Renal cortical epithelial cell (primary cell): ENCODE measurements around a stretch of chr12.

- RRBS, result no CpG with 5 or more reads among the region's 18 CpGs
Measured at GRCh38 chr12:131993514-131994443, 44.0 kb downstream of the EP400 start.

DNA sequence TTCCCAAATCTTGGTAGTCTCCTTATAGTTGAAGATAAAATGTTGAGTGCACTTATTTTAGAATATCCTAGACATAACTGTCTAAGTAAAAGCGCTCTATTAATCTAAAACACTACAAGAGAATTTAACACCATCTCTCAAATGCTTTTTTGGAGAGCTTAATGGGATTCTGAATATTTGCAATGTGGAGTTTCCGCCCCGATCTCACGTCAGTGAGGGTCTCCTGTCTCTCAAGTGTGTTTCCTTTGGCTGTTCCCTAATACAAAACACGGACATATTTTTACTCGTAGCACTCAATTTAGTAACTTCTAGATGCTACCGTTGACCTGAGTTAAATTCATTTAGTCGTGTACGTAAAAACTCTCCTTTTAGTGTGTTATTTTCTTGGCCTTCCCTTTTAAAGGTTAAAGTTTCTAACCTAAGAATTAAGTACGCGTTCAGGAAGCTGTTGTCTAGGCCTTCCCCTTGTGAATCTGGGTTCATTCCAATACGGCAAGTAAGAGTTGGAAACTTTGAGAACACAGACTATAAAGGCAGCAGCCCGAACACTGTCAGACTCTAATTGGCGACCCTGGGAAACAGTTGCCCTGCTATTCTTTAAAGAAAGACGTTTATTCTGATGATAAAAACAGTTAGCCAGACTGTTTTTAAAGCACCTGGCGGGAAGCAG lies 64.4 kb downstream of the DDX51 start:
- RRBS, result no CpG with 5 or more reads among the region's 16 CpGs

- RRBS, result no CpG with 5 or more reads among the region's 25 CpGs
Measured at GRCh38 chr12:132104605-132105178, 39.4 kb downstream of the DDX51 start.

GRCh38 chr12:132138701-132139486 lies 5.2 kb downstream of the DDX51 start:
- RRBS, result no CpG with 5 or more reads among the region's 25 CpGs

DNA sequence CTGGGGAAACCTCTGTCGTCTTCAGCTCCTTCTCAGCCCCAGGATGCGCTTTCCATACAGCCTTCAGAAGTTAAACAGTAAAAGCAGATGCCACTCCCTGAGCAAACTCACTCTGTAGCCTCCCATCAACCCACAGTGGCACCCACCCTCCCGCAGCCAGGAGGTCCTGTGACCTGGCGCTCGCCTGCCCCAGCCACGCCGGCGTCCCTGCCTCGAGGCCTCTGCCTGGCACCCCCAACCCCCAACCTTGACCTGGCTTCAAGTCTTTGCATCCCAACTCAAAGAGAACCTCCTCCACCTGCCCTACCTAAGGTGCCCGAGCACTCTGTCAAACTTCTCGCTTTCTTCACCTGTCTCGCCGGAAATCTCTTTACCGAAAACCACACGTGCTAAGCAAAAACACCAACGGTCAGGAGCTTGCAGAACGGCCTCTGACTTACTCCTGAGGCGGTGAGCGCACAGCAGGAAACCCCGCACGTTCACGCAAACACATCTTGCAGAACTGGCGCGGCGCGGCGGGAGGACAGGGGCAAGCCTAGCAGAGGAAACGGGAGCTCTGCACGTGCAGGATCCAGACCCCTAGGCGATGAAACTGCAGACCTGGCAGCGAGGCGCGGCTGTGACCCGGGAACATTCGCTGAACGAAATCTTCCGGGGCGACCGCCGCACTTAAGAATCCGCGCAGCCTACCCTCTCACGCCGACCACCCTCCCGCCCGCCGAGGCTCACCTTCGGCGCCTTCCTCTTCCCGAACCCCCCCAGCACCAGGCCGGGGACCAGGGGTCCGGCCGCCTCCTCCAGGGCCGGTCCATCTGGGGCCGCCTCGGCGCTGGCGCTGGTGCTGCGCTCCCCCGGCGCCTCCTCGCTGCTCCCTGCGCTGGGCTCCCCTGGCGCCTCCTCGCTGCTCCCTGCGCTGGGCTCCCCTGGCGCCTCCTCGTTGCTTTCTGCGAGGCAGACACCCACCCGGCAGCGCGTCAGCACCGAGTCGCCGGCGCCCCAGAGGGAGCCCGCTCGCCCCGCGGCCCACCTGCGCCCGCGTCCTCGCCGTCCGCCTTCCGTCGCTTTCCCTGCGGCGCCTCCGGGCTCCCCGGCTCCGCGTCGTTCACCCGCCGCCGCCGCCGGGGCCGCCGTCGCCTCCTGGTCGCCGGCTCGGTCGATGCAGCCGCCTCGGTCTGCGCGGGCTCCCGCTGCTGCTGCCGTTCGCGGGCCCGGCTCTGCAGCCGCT lies 741 bp downstream of the DDX51 start:
- RRBS, result under 1% methylated on average over 33 of the region's 117 CpGs

DNA sequence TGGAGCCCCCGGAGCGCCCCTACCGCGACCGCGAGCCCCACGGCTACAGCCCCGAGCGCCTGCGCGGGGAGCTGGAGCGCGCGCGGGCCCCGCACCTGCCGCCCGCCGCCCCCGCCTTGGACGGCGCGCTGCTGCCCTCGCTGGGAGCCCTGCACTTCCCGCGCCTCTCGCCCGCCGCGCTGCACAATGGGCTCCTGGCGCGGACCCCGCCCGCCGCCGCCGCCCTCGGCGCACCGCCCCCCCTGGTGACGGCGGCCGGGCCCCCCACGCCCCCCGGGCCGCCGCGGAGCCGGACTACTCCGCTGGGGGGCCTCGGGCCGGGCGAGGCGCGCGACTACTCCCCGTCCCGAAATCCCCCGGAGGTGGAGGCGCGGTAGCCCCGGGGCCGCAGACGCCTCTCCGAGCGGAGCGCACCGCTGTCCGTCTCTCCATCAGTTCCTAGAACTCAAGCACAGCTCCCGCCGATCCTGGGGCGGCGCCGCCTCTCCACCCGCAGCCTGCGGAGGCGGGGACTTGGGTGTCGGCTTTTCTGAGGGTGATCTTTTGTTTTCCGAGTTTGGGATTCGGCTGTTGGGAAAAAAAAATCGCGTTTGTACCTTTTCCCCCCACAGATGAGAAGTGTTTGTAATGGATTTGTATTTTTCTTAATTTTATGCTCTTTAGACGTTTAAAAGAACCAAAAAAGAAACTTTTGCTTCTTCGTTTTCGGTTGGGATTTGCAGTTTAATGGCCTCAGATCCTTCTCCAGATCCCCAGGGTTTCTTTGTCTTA lies 26.8 kb downstream of the LRCOL1 start:
- RRBS, result 91% methylated on average over 6 of the region's 85 CpGs

- RRBS, result no CpG with 5 or more reads among the region's 33 CpGs
Measured at GRCh38 chr12:132689083-132689664, 1.8 kb downstream of the PXMP2 start.

GRCh38 chr12:132714647-132715222 lies 4.1 kb downstream of the PGAM5 start:
- RRBS, result no CpG with 5 or more reads among the region's 17 CpGs

DNA sequence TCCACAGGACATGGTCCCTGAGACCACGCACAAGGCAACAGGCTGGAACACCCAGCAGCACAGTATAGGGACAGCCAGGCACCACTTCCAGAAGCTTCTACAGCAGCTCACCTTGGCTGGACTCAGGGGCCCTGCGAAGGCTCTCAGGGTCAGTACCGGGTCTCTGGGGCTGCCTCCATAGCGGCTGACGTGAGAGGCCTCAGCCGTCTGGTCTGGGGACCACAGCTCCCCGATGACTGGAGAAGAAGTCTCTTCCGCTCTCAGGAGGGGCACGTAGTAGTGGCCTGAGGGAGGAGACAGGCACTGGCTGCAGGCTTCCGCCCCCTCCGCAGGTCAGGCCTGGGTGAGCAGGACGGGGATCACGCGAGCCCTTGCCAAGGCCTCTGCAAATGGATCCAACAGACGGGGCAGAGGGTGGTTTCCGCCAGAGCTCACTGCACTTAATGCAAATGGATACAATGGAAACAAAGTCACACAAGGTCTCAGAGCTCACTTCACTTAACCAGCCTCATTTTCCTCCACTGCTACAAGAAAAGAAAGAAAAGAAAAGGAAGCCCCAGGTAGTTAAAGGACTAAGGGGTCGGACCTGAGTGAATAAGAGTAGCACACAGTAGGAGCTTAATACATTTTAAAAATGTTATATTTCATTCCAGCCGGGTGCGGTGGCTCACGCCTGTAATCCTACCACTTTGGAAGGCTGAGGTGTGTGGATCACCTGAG lies 24.7 kb downstream of the ANKLE2 start:
- RRBS, result no CpG with 5 or more reads among the region's 20 CpGs

DNA sequence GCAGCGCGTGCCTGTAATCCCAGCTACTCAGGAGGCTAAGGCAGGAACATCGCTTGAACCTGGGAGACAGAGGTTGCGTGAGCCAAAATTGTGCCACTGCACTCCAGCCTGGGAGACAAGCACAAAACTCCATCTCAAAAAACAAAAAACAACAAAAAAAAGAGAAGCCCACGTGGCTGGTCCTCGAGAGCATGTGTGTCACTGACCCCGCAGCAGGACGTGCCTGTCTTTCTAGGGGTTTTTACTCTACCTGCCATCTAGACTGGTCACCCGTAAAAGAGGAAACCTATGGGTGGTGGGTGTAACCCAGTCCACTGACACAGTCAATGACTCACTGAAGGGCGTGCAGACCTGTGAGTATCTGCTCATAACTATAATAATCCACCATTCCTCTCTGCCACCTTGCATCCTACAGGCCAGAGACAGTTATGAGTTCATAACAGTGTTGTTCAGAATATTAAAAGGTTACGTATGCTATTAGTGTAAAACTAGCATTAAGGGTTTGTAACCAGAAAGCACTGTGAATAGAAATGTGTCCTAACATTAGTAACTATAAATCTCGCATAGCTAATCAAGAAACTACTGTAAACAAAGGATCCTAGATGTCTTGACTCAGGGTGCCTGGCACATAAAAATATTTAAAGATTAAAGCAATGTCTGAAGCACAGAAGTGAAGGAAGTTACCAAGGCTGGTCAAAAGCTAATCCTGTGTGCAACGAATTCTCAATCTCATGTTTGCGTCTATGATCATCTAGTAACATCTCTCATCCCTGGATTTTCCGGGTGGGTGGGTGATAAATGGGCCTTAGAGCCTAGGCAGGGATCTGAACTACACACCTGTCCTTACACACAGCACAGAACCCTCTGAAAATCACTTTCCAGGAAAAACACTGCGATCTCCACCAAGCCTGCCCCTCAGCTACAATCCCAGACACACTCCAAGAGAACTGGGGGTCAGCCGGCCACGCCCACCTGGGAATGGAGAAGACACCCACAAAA lies 4.4 kb downstream of the GOLGA3 start:
- RRBS, result no CpG with 5 or more reads among the region's 18 CpGs

DNA sequence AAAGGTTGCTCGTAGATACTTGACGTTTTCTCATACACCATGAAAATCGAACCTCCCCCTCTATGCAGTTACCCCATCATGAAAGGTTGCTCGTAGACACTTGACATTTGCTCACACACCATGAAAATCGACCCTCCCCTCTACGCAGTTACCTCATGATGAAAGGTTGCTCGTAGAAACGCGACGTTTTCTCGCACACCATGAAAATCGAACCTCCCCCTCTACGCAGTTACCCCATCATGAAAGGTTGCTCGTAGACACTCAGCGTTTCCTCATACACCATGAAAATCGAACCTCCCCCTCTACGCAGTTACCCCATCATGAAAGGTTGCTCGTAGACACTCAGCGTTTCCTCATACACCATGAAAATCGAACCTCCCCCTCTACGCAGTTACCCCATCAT lies 7.6 kb upstream of the CHFR start:
- RRBS, result no CpG with 5 or more reads among the region's 21 CpGs

- RRBS, result no CpG with 5 or more reads among the region's 7 CpGs
Measured at GRCh38 chr12:133118151-133118912, 11.7 kb downstream of the ZNF891 start.

DNA sequence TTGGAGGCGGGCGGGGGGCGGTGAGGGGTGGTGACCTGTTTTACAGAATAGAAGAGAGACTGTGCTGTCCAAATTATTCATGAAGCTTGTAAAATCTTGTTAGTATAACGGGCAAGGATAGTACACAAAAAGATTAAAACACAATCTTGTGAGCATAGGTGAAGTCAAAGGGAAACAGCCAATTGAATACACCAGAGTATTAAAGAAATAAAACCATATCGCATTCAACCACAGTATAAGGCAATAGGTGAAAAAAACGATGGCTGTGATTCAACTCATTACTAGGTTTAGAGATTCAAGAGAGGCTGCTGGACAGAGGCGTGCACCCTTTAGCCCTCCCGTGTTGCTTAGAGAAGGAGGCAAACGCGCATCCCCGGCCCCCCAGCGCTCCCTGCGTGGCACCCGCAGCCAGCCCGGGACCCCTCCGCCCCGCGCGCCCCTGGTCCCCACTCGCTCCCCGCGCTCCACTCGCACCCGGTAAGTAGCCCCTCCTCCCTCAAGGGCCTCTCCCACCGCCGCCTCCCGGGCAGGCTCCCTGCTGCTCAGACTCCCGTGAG lies 417 bp downstream of the ZNF891 start:
- RRBS, result 2% methylated on average over 18 of the region's 28 CpGs